ENCODE measurements around a stretch of chr3.

GRCh38 chr3:64097699-64098222, 74.5 kb upstream of the PSMD6 start:
- RRBS, 2 experiments = no CpG with 5 or more reads among the region's 5 CpGs

- RRBS, 2 experiments = no CpG with 5 or more reads among the region's 7 CpGs
These were observed 61.4 kb downstream of the PRICKLE2 start for GRCh38 chr3:64163794-64164251.

GRCh38 chr3:64345226-64345813, 120.1 kb upstream of the PRICKLE2 start:
- RRBS, 2 experiments = no CpG with 5 or more reads among the region's 4 CpGs

DNA sequence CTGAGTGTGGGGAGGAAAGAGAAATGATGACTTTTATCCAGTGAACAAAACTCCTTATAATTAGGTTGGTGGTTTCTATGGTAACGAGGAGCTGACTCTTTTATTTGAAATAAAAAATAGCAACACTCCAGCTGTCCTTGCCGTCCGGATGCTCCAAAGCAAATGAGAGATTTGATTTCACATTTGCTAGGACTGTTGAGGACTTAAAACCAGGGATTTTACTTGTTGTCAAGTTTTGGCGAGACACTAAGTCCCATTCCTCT, 154.0 kb upstream of the PRICKLE2 start:
- RRBS, 2 experiments = no CpG with 5 or more reads among the region's 4 CpGs

DNA sequence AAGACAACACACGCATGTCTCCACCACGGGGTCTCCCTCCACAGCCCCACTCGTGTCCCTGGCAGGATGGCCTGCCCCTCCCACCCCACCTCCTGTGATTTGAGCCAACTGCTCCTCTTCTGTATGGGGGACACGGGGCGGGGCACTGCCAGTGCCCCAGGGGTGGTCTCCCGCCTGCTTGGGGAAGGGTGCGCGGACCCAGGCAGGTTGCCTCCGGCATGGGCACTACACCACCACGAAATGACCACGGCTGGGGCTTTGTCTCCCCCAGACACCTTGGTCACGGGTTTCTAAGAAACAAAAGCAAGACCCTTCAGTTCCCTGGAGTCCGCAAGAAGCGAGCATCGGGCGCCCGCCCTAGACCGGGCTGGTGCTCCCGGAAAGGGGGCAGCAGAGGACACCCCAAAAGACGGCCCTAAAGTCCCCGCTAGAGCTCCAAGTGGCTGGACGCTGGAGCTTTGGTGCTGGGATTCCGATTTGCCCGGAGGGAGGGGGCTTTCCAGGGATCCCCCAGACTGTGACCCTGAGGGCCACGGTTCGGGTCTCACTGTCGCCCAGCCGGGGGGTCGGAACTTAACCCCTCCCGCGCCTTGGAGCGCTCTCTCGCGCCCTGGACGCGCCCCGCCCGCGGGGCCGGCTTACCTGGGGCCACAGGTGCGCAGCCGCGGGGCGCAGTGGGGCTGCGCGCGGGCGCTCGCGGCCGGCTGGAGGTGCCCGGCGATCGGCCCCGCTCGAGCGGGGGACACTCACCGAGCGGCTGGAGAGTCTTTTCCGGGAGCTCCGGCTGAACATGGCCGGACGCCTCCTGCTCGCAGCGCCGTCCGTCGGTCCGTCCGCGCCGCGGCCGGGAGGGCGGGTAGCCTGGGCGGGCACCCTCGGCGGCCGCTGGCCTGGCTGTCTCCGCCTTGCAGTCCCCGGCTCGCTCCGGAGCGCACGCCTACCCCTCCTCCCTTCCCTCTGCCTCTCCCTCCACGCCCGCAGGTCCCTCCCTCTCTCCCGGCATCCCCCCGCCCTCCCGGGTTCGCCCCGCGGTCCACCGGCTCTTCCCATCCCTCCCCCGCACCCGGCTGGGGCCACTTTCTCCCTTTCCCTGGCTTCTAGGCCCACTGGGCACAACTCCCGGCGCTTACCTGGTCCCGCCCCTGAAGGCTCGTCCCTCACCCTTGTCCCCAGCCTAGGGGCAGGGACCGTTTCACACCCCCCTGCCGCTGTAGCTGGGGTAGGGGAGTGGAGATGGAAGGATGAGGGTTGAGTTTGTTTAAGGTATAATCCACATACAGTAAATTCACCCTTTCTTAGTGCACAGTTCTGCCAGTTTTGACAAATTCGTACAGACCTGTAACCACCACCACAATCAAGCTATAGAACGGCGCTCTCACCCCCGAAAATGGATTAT, 219.8 kb upstream of the PRICKLE2 start:
- RRBS, 2 experiments = 1 to 5% methylated on average over 68 of the region's 106 CpGs

DNA sequence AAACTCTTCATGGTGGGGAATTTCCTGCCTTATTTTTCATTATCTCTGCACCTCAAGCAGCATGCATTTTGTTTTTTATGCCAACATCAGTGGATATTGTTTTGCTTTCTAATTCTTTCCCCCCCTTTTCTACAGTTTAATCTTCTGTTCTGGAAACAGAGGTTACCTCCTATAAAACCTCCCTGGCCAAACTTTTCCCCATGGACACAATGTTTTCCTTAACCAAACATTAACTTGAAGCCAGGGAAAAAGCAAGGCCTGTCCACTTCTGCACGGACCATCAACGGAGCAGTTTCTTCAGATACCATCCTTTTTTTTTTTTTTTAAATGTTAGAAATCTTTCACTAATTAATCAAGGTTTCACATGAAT, 127.1 kb downstream of the ADAMTS9 start:
- RRBS, 2 experiments = no CpG with 5 or more reads among the region's 2 CpGs

GRCh38 chr3:64568340-64568644, 119.5 kb downstream of the ADAMTS9 start:
- RRBS, 2 experiments = no CpG with 5 or more reads among the region's 6 CpGs

DNA sequence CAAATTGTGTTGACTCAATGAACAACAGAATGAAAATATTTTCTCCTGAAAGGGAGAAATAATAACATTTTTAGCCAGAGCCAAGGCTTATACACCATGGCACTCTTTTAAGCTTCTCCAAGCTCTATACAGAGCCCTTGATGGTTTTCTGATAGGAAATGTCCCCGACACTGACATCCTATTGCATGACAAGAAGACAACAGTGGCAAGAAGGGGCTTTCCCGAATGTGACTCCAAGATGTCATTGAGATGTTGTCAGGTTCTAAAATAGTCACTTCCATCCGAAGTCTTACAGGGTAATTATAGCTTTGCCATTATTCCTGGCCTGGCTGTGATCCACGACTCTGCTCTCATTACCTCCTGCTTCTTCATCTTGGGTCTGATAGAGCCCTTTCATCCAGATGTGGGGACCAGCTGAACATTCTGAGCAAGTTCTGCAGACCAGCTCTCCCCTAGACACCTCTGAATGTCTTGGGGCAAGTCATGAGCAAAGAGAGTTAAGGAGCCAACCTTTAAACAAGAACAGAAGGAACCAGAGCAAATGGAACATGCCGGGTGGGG, 40.6 kb upstream of the ADAMTS9 start:
- RRBS, 2 experiments = no CpG with 5 or more reads among the region's 5 CpGs

GRCh38 chr3:64813524-64814188, 125.9 kb upstream of the ADAMTS9 start:
- RRBS, 2 experiments = 42 to 49% methylated on average over 3 of the region's 8 CpGs

DNA sequence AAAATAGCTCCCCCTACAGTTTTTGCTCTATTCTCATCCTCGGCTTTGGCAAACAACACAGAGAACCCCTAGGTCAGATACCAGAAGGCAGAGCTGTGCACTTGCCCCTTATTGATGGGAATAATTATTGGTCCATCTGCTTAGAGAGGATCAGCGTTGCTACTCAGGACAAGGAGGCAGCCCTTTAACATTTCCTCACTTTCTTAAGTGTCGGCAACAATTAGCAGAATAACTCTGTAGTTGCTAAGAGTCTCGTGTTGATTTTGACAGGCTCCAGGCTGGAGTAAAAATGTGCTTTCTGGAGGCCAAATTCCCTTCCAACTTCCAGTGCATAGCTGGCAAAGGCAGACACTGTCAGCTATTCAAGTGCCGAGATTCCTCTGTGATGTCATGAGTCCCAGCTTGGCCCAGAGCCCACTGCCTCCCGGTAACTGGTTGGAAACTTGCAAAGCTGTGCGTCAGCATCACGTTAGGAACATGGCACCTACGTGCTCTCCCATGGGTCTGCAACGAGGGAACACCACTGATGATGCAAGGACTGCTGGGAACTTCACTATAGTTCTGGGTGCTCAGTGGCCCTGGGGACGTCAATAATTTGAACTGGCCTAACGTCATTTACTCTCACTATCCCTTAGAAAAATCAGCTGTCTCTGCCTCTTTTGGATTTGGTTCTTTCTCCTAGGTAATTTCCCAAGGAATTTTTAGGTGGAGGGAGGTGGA, 482.8 kb upstream of the ADAMTS9 start:
- RRBS, 2 experiments = no CpG with 5 or more reads among the region's 12 CpGs

GRCh38 chr3:65265504-65265913, 577.7 kb upstream of the ADAMTS9 start:
- RRBS, 2 experiments = no CpG with 5 or more reads among the region's 4 CpGs

- RRBS, 2 experiments = no CpG with 5 or more reads among the region's 8 CpGs
These were observed 618.4 kb downstream of the MAGI1 start for GRCh38 chr3:65420050-65420938.

GRCh38 chr3:65776204-65777234, 262.2 kb downstream of the MAGI1 start:
- RRBS, 2 experiments = no CpG with 5 or more reads among the region's 8 CpGs

- RRBS, 2 experiments = no CpG with 5 or more reads among the region's 4 CpGs
These were observed 152.2 kb downstream of the MAGI1 start for GRCh38 chr3:65886576-65886915.

DNA sequence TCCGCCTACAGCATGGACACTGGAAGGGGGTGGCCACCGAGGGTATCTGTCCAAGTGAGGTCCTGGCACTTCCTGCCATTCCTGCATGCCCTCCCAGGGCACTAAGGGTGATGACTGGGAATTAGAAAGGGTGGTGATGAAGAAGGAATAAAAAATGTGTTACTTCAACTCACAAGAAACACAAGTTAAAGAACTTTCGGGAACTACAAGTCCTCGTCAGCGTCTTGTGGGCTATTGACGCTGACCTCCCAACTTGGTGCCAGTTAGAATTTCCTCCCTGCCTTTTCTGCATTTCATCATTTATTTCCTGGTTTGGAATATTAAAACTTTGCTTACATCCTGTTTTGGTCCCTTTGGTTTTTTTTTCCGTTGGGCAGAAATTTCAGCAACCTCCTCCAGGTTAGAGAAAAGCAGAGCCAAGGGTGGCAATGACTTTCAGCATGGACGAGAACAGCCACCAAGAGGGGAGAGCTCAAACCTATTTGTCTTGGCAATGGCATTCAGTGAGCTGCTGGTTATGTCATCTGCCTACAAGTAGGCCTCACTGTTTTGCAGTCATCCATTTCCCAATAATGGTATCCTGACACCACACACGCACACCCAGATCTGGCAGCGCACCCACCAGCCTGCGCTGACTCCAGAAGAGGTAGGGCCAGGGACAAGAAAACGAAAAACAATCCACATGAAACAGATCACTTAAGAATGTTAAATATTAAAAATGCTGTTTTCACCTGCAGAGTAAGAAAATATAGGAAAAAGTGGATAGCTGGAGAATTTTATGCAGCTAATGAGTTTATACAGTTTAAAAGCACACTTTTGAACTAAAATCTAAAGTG, 92.4 kb downstream of the MAGI1 start:
- RRBS, 2 experiments = no CpG with 5 or more reads among the region's 12 CpGs

GRCh38 chr3:66153417-66153853, 67.4 kb upstream of the SLC25A26 start:
- RRBS, 2 experiments = no CpG with 5 or more reads among the region's 10 CpGs

- RRBS, 2 experiments = no CpG with 5 or more reads among the region's 8 CpGs
These were observed 123.0 kb downstream of the LRIG1 start for GRCh38 chr3:66377696-66378370.

DNA sequence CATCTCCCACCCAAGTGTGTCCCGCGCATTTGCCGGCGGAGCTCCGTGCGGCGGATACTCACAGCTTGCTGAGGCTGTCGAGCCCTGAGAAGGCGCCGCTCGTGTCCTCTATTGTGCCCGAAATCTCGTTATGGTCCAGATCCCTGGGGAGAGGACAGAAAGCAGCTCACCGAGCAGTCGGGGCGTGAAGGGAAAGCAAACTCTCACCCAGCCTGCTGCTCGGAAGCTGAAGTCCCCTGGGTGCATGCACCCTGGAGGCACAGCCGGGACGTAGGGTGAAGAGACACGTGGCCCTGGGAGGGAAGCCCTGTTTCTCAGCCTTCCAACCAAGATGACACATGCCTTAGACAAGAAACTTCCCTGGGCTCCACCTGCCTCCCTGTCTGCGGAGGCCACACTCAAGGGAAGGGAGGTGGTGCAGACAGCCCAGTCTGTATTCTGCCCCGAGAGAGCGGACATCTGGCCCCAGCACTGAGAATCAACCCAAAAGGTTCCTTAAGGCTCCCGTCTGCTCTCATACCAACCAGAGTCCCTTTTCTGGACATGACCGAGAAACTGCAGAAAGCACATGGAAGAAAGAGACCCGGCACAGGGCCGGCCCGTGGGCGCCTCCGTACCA, 95.6 kb downstream of the LRIG1 start:
- RRBS, 2 experiments = 74 to 85% methylated on average over 4 of the region's 30 CpGs

GRCh38 chr3:66999948-67000590, 2.0 kb downstream of the KBTBD8 start:
- RRBS, 2 experiments = no CpG with 5 or more reads among the region's 2 CpGs

- RRBS, 2 experiments = no CpG with 5 or more reads among the region's 3 CpGs
These were observed 19.1 kb downstream of the KBTBD8 start for GRCh38 chr3:67017041-67017775.

Data from Panc1 (cell line).